SUDHL5 (cell line): ENCODE measurements around the genes GALM and SOS1.

- PRO-cap: no peak
These were observed 34.3 kb downstream of the CDC42EP3 start for GRCh38 chr2:37637244-37637443.

DNA sequence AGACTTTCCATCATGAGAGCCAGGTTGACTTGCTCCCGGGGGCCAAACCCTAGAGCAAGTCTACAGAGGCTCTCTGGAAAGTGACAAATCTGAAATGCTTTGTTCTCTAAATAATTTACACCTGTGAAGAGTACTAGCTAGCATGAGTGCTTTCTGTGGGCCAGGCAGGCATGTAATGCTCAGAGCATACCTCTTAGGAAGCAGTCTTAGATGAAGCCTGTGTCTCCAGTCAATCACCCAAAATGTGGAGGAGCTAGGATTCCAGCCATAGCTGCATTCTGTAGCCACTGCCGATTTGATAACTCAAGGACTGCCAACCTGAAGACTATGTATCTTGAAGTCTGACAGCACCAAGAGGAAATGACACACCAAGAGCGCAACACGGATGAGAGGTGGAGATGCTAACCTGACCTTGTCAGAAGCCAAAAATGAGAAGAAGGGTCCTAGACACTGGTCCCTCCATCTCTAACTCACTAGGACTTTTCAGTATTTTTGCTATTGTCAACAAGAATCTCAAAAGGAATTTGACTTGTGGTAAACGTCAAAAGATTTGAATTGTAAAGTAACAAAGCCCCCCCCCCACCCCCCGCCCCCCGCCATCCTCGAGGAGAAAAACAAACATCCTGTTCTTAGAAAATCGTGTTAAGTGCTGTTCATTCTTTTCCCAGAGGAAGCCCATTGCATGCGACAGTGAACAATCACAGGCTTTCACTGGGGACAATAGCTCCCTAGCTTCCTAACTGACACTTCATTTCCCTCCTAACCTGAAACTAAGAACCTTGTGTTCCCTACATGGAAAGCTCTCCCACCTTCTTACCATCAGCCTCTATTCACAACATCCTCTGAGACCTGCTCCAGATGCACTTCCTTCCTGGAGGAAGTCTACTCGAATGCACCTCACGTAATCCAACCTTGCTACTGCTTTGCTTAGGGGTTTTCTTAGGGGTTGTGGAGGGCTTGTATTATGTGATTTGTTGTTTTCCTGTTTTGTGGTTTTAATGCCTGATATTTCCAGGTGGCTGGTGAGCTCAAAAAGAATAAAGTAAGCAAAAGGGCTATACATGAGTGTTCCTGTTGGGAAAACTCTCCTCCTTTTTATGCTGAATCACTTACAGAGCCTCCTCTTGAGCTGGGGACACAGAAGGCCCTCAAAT, 14.7 kb downstream of the CDC42EP3 start:
- PRO-cap: no peak

DNA sequence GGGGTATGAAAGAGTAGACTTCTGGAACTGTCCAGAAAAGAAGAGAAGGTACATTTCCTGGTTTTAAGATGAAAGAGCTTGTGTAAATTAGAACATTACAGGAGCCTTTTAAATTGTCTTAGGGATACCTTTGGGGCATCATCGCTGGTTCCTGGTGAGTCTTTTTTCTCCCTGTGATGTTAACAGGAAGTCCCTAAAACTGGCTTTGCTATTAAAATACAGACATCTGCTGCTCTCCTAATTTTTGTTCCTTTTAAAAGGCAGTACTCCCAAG, 1.5 kb downstream of the CDC42EP3 start:
- PRO-cap: no peak

DNA sequence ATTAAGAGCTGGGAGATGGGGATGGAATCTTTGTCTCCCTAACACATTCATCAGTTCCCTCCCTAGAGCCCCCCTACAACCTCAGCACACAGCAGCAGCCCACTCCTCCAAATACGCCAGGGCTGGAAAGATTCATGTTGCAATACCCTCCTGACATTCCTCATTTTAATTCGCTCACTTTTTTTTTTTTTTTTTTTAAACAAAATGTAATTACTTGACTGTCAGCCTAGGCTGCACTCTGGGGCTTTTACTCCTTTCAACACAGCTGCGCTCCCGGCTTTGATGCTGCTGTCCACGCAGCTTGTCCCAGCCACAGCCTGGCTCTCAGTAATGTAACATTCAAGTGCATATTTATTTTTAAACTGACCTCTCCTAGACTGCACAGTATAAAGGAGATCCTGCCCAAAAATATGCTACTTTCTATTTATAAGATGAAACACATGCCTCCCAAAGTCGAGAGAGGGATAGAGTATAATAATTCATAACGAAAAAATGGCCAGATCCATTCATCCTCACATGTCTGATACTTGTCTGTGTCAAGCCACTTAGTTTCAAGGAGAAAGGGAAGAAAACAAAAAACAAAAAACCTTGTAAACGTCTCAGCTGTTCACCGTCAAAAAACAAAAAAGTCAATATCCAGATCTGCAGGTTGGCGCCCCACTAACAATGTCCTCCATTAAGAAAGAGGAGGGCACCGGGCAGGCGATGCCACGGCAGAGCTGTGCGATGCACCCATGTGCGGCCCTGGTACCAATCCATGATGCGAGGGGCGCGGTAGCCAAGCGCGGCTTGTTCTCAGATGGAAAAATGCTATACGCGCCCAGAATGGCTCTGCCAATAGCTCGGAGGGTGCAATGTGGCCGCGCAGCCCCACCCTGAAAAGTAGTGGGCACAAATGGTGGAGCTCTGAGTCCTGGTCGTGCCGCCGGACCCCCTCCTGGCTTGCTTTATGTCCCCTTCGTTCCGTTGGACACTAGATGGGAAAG, 844 bp downstream of the CDC42EP3 start:
- PRO-cap: no peak

- PRO-cap: no peak
These were observed 82.3 kb upstream of the CDC42EP3 start for GRCh38 chr2:37753646-37754254.

- PRO-cap: no peak
These were observed 4.5 kb downstream of the CYP1B1 start for GRCh38 chr2:38071423-38071911.

DNA sequence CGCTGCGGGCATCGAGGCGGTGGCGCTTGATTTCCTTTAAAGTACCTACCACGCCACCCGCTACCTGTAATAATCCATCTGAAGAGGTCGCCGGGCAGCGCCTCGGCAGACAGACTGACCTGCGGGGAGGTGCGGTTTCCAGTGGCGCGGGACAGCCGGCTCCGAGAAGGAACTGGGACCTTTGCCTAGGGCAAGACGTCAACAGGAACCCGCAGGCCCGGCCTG, 378 bp downstream of the CYP1B1 start:
- PRO-cap: no peak

DNA sequence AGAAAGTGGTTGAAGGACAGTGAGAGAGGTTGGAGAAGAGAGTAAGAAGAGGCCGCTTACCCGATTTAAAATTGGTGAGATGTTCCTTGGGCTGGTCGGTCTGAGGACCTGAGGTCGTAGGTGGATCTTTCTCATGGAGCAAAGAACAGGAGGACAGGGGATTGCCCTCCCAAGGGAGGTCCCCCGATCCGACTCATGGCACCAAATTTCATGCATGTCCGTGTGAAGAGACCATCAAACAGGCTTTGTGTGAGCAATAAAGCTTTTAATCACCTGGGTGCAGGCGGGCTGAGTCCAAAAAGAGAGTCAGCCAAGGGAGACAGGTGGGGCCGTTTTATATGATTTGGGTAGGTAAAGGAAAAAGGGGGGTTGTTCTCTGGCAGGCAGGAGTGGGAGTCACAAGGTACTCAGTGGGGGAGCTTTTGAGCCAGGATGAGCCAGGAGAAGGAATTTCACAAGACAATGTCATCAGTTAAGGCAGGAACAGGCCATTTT, 10.0 kb upstream of the CYP1B1 start:
- PRO-cap: no peak

GRCh38 chr2:38598771-38599156, 4.0 kb downstream of the HNRNPLL start:
- PRO-cap: no peak

GRCh38 chr2:38666046-38666980, at the start of gene GALM:
GALM (plus strand) TSS chr2:38666114.
- PRO-cap: unidirectional peak, plus-strand start at chr2:38666117

GRCh38 chr2:38960279-38960720, 70.6 kb downstream of the ARHGEF33 start:
- PRO-cap: no peak

DNA sequence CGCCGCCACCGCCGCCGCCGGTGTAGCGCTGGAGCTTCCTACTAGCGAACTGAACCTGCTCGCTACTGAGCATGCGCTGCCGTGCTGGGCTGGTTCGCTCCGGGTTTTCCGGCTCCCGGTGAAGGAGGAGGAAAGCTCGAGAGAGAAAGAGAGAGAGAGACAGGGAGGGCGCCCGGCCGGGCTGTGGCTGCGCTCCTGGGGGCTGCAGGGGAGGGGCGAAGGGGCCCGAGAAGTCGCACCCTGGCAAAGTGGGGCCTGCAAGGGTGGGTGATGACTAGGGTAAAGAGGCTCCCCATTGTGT, at the start of gene SOS1:
Gene SOS1, minus strand, starts transcription at position 67 of the 301 bp plus-strand sequence.
- PRO-cap: bidirectional peak, plus-strand start at position 132 of the sequence, minus-strand start at position 24 of the sequence; bidirectional peak, plus-strand start outside the sequence, minus-strand start at position 250 of the sequence

DNA sequence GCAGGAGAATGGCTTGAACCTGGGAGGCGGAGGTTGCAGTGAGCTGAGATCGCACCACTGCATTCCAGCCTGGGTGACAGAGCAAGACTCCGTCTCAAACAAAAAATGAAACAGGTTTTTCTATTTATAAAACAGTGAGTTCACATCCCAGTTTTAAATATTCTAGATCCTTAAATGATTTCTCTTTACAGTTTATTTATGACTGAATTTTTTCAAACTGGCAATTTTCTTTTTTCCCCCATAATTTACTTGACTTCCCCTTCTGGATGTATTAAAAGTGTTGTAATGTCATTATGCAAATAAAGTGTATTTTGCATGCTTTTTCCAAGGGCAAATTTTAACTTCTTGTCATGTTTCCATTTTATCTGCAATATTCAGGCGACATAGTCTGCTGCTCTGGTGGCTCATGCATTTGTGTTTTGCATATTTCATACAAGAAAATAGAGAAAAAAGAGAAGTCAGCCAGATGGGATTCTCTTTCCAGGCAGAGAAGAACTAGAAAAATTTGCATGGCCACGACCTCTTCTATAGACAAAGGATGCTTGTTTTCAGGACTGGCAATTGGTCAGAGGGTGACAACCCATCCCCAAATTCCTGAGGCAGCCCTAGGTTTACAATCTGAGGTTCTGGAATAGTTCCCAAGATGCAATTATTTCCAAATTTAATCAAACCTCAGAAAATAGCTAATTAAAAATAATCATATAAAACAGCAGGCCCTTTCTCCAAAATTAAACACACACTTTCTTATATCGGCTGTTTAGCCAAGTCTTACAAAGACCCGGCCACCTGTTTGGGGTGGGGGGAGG, 20.4 kb upstream of the SOS1 start:
- PRO-cap: bidirectional peak, plus-strand start at position 465 of the sequence, minus-strand start at position 247 of the sequence

DNA sequence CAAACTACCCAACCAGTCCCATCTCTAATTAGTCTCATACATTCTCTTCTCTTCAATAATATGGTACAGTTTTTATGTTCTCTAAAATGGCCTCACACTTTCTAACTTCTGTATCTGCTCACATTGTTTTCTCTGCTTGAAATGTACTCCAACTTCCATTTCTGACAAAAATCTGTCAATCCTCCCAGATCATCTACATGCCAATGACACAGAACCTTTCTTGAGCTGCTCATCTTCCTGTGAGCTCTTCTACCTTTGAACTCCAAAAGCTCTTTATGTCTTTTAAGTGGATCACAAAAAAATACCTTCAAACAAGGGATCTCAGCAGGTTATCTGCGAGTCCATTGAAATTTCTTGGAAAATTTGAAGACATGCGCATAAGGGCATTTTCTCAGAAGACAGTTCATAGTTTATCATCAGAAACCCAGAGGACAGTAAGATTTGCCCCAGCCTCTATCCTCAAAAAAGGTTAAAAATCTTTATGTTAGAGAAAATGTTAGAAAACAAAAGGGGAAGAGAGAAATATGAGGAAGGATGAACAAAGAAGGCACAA, 101.5 kb downstream of the MAP4K3 start:
- PRO-cap: no peak

DNA sequence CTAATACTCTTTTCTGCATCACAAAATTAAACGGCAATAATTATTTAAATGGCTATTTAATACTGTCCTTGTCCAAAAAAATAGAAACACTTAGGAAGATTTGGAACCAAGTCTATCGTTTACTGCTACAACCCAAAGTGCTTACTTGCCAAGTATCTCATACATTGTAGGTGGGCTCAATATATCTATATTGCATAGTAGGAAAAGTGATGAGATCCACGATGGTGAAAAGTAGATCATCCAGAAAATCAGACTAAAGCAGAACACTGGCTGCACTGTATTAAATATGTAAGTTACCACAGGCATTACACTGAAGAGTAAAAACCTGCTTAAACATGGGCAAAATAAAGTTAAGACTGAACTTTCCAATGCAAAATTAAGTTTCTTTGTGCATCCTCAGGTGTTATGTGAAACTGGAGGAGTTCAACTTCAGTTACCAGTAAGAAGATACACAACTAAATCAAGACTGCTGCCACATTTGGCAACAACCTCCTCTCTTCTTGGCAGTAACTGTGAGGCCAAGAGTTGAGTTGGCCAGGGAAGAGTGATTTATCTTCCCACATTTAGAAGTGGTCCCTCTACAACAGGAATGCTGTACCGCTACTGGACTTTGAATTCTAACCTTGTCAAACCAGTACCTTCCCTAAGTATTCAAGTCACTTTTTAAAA, 1.4 kb downstream of the MAP4K3 start:
- PRO-cap: no peak

GRCh38 chr2:39513414-39513960, 76.4 kb upstream of the MAP4K3 start:
- PRO-cap: no peak

- PRO-cap: no peak
These were observed 93.3 kb upstream of the MAP4K3 start for GRCh38 chr2:39530241-39530952.

DNA sequence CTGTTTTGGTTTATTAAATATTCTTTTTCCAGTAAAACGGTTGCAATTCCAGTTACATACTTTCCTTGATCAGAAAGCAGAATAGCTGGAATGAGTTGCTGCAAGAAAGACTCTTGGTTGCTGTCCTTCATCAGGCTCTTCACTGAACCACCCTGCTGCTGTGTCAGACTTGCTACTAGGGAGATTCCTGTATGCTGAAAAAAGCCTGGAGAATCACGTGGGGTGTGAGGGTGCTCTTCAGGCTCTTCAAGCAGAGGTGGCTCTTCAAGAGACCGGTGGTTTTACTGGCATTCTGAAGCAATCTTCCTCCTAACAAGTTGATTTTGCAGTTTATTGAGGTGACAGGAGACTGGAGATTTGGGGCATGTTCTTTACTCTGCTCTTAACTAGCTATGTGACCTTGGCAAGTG, 14.0 kb downstream of the TMEM178A start:
- PRO-cap: no peak

DNA sequence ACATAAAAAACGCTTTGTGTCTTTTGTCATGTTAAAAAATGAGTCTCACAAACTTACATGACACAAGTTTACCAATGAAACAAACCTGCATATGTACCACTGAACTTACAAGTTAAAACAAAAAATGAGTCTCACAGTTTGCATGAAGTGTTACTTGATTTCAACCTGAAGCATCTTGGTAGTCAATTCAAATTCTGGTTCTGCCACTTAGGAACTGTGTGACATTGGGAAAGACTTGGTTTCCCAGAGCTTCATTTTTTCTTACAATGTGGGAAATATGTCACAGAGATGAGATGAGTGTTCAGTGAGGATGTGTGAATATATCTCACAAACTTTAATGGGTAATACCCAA, 131.9 kb upstream of the THUMPD2 start:
- PRO-cap: no peak

DNA sequence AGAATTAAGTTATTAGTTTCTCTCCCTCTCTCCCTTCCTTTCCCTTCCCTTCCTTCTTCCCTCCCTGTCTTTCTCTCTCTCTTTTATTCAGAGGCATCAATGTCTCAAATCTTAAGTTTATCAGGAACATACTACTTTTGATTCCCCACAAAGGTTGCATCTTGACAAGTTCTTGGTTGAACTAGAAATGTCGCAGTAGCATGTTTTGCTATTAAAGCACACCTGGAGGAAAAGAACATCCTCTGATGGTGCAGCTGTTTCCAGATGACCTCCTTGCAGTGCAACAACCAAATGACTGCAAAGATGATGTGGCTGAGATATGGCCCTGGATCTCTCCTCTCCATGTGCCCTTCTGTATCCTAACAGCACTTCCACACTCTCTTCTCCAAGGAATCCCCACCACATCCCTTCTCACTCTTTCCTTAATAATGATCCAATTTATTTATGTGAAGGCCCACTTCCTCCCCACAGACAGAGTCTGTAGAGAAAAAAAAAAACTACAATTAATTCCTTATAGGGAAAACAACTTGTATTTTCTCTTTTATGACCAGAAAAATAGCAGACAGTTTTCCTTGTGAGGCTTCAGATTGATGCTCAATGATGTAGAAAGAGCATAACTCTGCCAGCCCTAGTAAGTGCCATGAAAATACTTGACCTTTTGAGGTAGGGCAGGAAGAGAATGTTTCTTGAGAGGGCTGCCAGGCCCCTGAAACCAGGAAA, 127.1 kb downstream of the SLC8A1 start:
- PRO-cap: no peak